Keratinocyte (primary cell): ENCODE results near the gene AURKB.

CAGE:
- cytosol, long polyA minus RNA: no peak
- cytosol, long polyA plus RNA: no peak
- long polyA plus RNA: no peak
- nucleus, long polyA minus RNA: no peak
- nucleus, long polyA plus RNA: no peak
Measured at GRCh38 chr17:7902699-7903694, 13.1 kb downstream of the RNF227 start.

GRCh38 chr17:7955476-7955811, 23.4 kb downstream of the CNTROB start:
CAGE:
- cytosol, long polyA minus RNA: no peak
- cytosol, long polyA plus RNA: no peak
- long polyA plus RNA: no peak
- nucleus, long polyA minus RNA: no peak
- nucleus, long polyA plus RNA: no peak

GRCh38 chr17:8121443-8122343, 2.2 kb downstream of the HES7 start:
CAGE:
- cytosol, long polyA minus RNA: no peak
- cytosol, long polyA plus RNA: no peak
- long polyA plus RNA: no peak
- nucleus, long polyA minus RNA: no peak
- nucleus, long polyA plus RNA: no peak

DNA sequence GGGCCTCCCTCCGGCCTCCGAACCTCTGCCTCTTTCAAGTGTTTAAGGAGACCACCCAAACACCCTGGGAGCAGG, 3.6 kb upstream of the PER1 start:
CAGE:
- cytosol, long polyA minus RNA: no peak
- cytosol, long polyA plus RNA: no peak
- long polyA plus RNA: no peak
- nucleus, long polyA minus RNA: no peak
- nucleus, long polyA plus RNA: no peak

DNA sequence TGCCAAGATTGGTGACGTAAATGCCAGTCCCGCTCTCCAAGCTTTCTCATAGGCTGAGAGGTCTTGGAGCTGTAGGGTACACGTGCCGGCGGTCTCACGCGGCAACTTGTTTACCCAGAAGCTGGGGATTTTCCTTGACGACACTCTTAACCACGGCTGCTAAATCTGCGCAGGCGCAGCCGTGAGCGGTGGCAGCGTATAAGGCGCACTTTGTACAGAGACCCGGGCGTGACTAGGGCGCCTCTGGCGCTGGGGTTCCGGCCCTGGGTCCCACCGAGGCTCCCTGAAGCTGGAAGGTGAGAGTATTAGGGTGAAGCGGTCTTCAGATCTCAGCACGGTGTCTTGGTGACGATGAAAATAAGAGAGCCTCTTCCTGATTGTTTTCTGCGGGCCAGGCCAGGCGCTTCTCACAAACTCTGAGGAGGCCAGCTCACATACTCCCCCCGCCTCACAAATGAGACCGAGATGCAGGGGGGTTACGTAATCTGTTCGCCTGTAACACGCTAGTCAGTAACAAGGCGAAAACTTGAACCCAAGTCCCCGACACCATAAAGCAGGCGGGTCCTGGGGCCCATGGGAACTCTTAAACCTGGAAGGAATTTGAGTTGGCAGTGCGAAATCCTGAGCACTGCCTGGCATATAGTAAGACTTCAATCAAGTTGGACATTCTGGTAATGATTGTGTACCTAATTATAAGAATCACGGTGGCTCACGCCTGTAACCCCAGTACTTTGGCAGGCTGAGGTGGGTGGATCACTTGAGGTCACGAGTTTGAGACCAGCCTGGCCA, 4.6 kb upstream of the PER1 start:
CAGE:
- cytosol, long polyA minus RNA: no peak
- cytosol, long polyA plus RNA: no peak
- long polyA plus RNA: no peak
- nucleus, long polyA minus RNA: no peak
- nucleus, long polyA plus RNA: start-site peak on the plus strand centred at position 214 of the sequence, 31 bp wide, 8 and 6 reads in 2 replicates

CAGE:
- cytosol, long polyA minus RNA: no peak
- cytosol, long polyA plus RNA: no peak
- long polyA plus RNA: start-site peak on the minus strand at chr17:8210574-8210586, 166 and 19 reads in 2 replicates
- nucleus, long polyA minus RNA: start-site peak on the minus strand at chr17:8210574-8210610, 7 reads
- nucleus, long polyA plus RNA: no peak
Measured at GRCh38 chr17:8210438-8211084, at the start of gene AURKB. TSS of gene AURKB (minus strand) at chr17:8210575.

CAGE:
- cytosol, long polyA minus RNA: no peak
- cytosol, long polyA plus RNA: no peak
- long polyA plus RNA: no peak
- nucleus, long polyA minus RNA: no peak
- nucleus, long polyA plus RNA: no peak
Measured at GRCh38 chr17:8311121-8311905, 1.3 kb downstream of the ARHGEF15 start.

DNA sequence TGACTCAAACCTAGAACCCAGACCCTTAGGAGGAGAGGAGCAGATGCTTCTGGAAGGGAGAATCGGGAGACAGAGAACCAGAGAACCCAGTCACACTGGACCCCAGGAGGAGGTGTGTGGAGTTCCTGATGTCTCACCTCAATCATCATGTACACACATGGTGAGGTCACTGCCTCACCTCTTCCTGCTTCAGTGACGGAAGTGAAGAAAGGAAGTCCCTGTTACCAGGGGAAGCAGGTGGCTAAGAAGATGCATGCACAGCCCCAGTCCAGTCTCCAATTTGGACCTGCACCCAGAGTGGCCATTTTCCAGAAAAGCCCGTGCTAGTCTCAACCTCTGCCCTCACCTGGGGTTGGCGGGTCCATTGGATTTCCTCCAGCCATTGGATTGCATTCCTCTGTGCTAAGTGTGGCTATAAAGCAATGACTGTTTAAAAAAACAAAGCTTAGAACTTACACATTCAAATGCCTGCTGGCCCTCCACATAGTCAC, 3.9 kb downstream of the RNF222 start:
CAGE:
- cytosol, long polyA minus RNA: no peak
- cytosol, long polyA plus RNA: no peak
- long polyA plus RNA: no peak
- nucleus, long polyA minus RNA: no peak
- nucleus, long polyA plus RNA: no peak

GRCh38 chr17:8480149-8480820, 44.6 kb downstream of the NDEL1 start:
CAGE:
- cytosol, long polyA minus RNA: no peak
- cytosol, long polyA plus RNA: no peak
- long polyA plus RNA: no peak
- nucleus, long polyA minus RNA: no peak
- nucleus, long polyA plus RNA: no peak

DNA sequence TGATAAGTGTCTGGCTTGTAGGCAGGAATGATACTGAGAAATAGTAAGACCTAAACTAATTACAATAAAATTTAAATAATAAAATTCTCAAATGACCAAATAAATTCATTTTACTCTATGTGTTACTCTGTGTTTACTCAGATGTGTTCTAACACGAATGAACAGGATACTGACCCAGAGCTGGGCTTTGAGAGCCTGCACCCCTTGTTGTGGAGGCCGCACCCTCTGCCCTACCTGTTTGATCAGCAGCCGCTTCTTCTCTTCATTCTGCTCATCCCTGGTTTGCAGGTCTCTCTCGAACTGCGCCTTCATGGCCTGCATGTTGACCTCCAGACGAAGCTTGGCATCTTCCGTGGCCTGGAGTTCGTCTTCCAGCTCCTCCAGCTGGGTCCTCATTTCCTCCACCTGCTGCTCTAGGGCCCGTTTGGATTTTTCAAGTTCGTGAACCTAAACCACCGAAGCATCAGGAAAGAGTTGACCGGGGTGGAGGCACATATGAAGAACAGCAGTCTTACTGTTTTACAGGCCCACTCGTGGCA, 54.5 kb downstream of the NDEL1 start:
CAGE:
- cytosol, long polyA minus RNA: no peak
- cytosol, long polyA plus RNA: no peak
- long polyA plus RNA: no peak
- nucleus, long polyA minus RNA: start-site peak on the plus strand centred at position 290 of the sequence, 87 bp wide, 12 reads
- nucleus, long polyA plus RNA: no peak

CAGE:
- cytosol, long polyA minus RNA: no peak
- cytosol, long polyA plus RNA: no peak
- long polyA plus RNA: no peak
- nucleus, long polyA minus RNA: start-site peak on the plus strand at chr17:8506444-8506479, 11 reads
- nucleus, long polyA plus RNA: no peak
Measured at GRCh38 chr17:8506208-8506648, 70.5 kb downstream of the NDEL1 start.

CAGE:
- cytosol, long polyA minus RNA: no peak
- cytosol, long polyA plus RNA: no peak
- long polyA plus RNA: no peak
- nucleus, long polyA minus RNA: no peak
- nucleus, long polyA plus RNA: no peak
Measured at GRCh38 chr17:8513721-8514163, 78.1 kb downstream of the NDEL1 start.

DNA sequence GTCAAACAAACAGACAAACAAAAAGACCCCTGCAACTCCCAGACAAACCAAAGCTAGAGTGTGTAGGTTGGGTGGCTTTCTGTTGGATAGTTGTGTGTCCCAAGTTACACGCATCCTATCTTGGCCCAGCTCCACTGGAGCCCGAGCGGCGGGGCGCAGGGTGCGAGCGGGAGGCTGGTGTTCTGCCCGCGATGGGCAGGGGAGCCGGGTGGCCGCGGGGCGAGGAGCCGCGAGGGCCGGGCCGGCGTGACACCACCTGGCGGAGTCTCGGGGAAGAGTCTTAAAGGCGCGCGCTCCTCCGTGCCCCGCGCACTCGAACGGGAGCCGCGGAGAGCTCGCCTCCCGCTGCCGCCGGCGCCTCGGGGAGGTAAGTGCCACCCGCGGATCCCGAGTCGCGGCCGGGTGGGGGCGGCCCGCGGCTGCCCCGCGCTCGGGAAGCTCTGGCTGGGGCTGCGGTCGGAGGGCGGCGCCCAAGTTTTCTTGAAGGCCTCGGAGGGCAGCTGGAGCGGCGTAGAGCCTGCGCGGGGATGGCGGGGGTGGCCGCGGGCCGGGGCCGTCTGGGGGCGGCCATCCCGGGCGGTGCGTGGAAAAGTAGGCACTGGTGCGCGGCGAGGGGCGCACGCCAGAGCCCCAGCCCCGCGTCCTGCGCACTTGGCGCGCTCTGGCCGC, 18.4 kb upstream of the NTN1 start:
CAGE:
- cytosol, long polyA minus RNA: no peak
- cytosol, long polyA plus RNA: no peak
- long polyA plus RNA: no peak
- nucleus, long polyA minus RNA: no peak
- nucleus, long polyA plus RNA: no peak

DNA sequence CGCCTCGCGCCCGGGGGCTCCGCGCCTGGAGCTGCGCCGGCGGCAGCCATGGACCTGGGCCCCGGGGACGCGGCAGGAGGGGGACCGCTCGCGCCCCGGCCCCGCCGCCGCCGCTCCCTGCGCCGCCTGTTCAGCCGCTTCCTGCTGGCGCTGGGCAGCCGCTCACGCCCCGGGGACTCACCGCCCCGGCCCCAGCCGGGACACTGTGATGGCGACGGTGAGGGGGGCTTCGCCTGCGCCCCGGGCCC, 192 bp downstream of the USP43 start:
CAGE:
- cytosol, long polyA minus RNA: no peak
- cytosol, long polyA plus RNA: no peak
- long polyA plus RNA: no peak
- nucleus, long polyA minus RNA: no peak
- nucleus, long polyA plus RNA: no peak

GRCh38 chr17:10014126-10014743, 109.2 kb upstream of the RCVRN start:
CAGE:
- cytosol, long polyA minus RNA: no peak
- cytosol, long polyA plus RNA: no peak
- long polyA plus RNA: no peak
- nucleus, long polyA minus RNA: no peak
- nucleus, long polyA plus RNA: no peak

DNA sequence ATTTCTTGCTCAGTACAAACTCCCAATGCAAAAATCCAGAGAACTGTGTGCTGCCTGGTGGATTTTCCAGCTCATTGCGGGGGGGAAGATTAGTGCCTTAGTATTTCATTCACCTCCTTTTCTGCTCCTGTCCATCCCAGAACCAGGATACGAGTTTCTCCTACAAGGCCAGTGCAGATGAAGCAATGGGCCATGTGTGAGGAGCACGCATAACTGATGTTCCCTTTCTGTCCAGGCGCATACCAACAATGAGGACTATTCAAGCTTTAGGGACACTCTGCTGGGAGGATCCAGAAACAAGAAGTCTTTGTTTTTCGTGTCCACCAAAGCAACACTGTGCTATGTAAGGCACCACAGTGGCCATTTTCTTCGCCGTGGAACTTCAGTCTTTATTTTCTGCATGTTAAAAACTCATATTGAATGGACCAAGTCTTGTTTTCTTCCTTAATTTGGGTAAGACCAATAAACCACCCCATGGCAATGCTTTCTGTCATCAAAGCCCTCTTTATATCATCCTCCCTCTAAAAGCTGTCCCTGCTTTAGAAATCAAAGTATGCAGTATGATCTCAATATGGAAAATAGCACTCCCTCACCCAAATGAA, 143.9 kb upstream of the RCVRN start:
CAGE:
- cytosol, long polyA minus RNA: no peak
- cytosol, long polyA plus RNA: no peak
- long polyA plus RNA: no peak
- nucleus, long polyA minus RNA: no peak
- nucleus, long polyA plus RNA: no peak

DNA sequence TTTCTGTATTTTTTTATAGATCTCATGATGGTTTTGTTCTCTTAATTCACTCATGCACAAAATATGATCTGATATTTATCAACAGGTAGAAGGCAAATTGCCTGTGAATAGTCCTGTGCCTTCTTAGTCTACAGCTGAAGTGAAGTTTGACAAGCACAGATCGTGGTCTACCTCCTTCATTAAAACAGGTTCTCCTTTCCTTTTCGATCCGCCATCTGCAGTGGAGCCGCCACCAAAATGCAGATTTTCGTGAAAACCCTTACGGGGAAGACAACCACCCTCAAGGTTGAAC, 60.1 kb upstream of the GAS7 start:
CAGE:
- cytosol, long polyA minus RNA: no peak
- cytosol, long polyA plus RNA: no peak
- long polyA plus RNA: no peak
- nucleus, long polyA minus RNA: no peak
- nucleus, long polyA plus RNA: no peak

CAGE:
- cytosol, long polyA minus RNA: no peak
- cytosol, long polyA plus RNA: no peak
- long polyA plus RNA: no peak
- nucleus, long polyA minus RNA: no peak
- nucleus, long polyA plus RNA: no peak
Measured at GRCh38 chr17:10697840-10698153, 403 bp downstream of the ADPRM start.

CAGE:
- cytosol, long polyA minus RNA: no peak
- cytosol, long polyA plus RNA: no peak
- long polyA plus RNA: no peak
- nucleus, long polyA minus RNA: no peak
- nucleus, long polyA plus RNA: no peak
Measured at GRCh38 chr17:10733069-10733523, 3.3 kb upstream of the TMEM220 start.

GRCh38 chr17:10738398-10739106, 8.7 kb upstream of the TMEM220 start:
CAGE:
- cytosol, long polyA minus RNA: no peak
- cytosol, long polyA plus RNA: no peak
- long polyA plus RNA: no peak
- nucleus, long polyA minus RNA: no peak
- nucleus, long polyA plus RNA: no peak